Thoracic aorta endothelial cell (primary cell): ENCODE measurements around a stretch of chr10.

- CAGE, long polyA plus RNA, result no peak
These were observed 1.8 kb downstream of the CYP26C1 start for GRCh38 chr10:93062262-93062984.

DNA sequence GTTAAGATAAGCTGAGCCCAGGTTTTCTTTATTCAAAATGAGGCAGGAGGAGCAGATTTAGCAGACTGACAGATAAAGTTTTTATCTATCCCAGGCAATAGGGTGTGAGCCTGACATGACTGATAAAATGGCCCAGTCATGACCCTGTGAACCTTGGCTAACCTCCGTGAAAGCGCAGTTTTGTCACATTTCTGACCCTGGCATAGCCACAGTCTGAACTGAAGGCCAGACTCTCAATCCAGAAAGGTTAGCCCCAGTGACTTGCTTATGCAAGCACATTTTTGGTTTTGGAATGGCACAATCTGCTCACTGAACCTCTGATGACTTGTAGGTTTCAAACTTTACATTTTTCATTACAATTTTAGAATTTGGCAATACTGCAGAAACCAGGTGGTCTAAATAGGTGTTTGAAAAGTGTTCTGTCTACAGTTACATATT lies 4.4 kb downstream of the CYP26A1 start:
- CAGE, long polyA plus RNA, result no peak

- CAGE, long polyA plus RNA, result no peak
These were observed 98.1 kb downstream of the MYOF start for GRCh38 chr10:93384068-93384444.

DNA sequence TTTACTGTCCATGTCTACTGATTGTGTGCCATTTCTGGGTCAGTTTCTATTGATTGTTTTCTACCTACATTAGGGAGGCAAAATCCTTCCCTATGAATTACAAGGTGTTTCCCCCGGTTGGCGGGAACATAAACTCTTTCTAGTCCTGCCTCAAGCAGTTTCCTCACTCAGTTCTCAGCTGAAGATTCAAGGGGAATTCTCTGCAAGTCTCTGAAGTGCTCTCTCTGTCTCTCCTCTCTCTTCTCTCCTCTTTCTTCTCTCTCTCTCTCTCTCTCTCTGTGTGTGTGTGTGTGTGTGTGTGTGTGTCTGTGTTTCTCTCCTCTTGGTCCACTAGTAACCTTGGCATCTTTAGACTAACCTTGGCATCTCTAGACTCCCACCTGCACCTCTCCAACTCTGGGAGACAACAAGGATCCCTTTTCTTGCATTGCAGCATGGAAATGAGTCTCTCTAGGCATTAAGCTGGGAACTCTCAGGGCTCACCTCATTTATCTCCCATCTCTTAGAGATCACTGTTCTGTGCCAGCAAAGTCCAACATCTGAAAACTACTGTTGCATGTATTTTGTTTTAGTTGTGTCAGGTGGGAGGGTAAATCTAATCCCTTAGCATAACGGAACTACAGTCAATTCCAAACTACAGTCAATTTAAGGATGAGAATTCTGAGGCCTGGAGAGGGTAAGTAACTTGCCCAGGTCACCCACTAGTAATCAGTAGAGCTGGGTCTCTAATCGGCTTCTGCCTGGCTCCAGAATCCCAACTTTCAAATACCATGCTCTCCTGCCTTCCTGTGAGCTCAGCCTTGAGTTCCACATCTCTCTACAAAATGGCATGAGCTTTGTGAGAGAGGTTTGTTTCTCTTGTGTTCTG lies 38.7 kb downstream of the MYOF start:
- CAGE, long polyA plus RNA, result no peak

- CAGE, long polyA plus RNA, result no peak
These were observed 36.6 kb downstream of the MYOF start for GRCh38 chr10:93445443-93445935.

DNA sequence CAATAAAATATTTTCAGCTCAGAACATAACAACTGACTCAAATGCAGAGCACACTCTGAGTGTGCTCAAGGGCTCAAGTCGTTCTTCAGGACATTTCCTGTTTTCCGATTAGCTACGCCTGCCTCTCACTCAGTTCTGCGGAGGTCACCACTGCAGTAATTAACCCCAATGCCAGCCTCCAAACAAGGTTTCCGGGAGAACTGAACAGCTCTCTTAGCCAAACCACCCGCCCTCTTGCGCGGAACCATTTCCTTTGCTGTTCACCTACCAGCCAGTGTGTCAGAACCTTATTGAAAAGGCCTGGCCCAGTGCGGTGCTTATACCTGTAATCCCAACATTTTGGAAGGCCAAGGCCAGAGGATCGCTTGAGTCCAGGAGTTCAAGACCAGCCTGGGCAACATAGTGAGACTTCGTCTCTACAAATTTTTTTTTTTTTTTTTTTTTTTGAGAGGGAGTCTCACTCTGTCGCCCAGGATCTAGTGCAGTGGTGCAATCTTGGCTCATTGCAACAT lies 19.1 kb downstream of the MYOF start:
- CAGE, long polyA plus RNA, result no peak

- CAGE, long polyA plus RNA, result no peak
These were observed 6.4 kb downstream of the MYOF start for GRCh38 chr10:93475683-93476189.

DNA sequence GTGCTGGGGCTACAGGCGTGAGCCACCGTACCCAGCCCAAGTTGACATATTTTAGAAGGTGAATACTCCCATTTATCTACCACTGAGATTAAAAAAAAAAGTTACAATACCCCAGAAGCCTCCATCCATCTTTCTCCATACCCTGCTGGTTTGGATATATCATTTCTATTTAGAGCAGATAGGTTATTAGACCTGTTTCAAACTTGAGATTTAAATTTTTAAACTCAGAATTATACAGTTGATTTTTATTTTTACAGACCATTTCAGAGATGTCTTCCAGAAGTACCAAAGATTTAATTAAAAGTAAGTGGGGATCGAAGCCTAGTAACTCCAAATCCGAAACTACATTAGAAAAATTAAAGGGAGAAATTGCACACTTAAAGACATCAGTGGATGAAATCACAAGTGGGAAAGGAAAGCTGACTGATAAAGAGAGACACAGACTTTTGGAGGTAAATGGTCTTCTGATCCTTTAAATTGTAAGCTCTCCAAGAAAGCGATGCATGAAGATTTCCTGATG lies 3.4 kb downstream of the CEP55 start:
- CAGE, long polyA plus RNA, result no peak

- CAGE, long polyA plus RNA, result no peak
These were observed 448 bp downstream of the FRA10AC1 start for GRCh38 chr10:93702001-93702287.

GRCh38 chr10:93807046-93807451 lies 49.3 kb downstream of the LGI1 start:
- CAGE, long polyA plus RNA, result no peak

GRCh38 chr10:94174412-94174933 lies 180.7 kb downstream of the PLCE1 start:
- CAGE, long polyA plus RNA, result no peak

- CAGE, long polyA plus RNA, result no peak
These were observed 69.9 kb upstream of the HELLS start for GRCh38 chr10:94475662-94476096.

GRCh38 chr10:94678548-94679136 lies 4.9 kb upstream of the CYP2C18 start:
- CAGE, long polyA plus RNA, result no peak

- CAGE, long polyA plus RNA, result no peak
These were observed 6.2 kb downstream of the CYP2C8 start for GRCh38 chr10:95063110-95063503.

DNA sequence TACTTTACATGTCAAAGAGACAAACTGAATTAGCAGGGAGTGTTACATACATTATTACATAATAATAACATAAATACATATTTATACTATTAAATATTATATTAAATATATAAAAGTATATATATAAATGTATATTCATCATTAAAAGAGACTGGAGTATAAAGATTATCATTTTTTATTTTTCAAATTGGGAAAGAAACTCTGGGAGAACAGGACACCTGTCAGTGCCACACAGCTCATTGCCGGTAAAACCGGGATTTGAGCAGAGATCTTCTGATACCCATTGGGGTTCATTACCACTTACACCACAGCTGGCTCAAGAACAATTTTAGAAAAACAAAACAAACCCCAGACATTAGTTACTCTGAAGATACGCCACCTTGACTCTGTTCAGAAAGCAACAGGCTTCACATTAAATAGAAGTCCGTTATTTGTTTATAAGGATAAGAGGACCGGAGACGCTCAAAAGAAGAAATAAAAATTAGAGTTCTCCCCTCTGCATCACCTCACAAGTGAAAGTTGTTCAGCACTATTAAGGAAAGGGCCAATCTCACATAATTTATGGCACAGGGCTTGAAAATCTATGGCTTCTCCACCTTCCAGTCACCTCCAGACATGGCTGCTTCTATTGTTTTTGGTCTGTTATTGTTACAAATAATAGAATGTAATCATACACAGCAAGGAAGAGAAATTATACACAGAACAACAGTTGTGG lies 962 bp upstream of the CYP2C8 start:
- CAGE, long polyA plus RNA, result no peak

GRCh38 chr10:95275946-95276271 lies 14.9 kb downstream of the PDLIM1 start:
- CAGE, long polyA plus RNA, result no peak

DNA sequence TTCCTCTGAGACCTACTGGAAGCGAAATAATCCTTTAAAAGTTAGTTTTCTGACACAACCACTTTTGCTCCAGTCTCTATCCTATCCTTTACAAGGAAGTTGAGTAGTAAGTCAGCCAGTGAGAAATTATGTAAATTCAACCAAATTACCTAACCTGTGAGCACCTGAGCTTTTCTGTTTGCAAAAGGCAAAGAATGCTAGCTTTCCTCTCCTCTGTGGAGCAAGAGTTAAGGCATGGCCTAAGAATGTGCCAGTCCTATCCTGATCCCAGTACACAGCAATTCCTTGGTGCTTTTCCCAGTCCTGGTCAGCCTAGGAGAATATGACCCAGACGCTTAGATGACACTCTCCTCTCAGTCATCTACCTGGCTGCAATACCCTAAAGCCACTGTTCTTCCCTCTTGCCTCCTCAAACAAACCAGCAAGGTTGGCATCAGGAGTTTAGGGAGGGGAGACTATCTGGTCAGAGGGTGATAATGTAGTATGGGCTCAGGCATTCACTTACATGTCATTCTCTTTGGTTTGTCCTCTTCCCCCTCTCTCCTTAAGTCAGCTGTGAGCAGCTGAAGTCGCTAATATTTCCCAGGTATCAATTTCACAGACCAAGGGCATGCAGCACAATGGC lies 4.1 kb downstream of the PDLIM1 start:
- CAGE, long polyA plus RNA, result no peak

- CAGE, long polyA plus RNA, result no peak
These were observed 4.2 kb upstream of the PDLIM1 start for GRCh38 chr10:95294662-95295790.

GRCh38 chr10:95346751-95347265 lies 56.0 kb upstream of the PDLIM1 start:
- CAGE, long polyA plus RNA, result no peak

DNA sequence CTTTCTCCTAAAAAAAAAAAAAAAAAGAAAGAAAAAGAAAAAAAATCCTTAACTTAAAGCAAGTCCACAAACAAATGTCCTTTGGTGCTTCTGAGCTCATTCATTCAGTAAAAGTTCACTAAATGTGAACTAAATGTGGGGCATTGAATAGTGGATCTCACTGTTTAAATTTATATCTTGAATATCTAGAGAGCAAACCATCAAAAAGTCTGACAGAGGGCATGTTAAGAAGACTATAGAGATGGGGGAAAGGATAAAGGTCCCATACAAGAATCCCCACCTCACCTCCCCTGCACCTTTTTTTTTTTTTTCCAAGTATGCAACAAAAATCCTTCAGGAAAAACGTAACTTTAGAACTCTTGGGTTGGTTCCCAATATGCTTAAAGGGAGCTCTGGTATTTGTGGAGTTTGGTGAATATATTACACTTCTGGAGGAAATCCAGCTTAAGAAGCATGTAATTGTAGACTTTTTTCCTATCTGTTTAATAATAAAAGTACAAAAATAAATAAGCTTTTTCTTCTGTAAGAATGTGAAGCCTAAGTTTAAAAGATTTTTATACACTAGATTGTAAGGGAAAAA lies 102.5 kb downstream of the SORBS1 start:
- CAGE, long polyA plus RNA, result no peak